RPMI7951 (cell line): ENCODE measurements around a stretch of chr1.

- RAMPAGE, long total RNA, result no peak
These were observed 38.1 kb downstream of the TRMT1L start for GRCh38 chr1:185118626-185119167.

DNA sequence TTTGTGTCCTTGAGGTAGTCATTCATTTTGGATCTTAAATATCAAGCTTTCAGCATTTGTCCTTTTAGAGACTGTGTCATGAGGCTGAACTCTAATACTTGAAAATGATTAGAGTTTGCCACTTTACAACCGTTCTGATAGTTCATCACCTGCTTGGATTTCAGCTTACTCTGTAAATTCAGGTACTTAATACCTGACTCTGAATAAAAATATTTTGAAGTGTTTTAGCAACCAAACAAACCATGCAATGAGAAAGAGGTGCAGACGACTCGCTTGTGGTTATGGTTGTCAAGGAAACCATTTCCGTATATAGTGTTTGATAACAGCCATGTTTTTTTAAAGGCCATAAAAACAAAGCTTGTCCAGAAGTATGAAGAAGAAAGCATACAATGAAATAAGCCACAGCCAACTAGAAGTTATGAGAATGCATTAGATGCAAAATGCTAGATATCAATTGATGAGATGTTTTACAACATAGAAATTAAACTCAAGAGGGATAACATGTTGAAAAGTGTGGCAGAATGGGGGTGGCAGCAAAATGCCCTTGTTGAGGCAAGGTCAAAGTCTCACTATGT lies 167.2 kb upstream of the HMCN1 start:
- RAMPAGE, long total RNA, result no peak

DNA sequence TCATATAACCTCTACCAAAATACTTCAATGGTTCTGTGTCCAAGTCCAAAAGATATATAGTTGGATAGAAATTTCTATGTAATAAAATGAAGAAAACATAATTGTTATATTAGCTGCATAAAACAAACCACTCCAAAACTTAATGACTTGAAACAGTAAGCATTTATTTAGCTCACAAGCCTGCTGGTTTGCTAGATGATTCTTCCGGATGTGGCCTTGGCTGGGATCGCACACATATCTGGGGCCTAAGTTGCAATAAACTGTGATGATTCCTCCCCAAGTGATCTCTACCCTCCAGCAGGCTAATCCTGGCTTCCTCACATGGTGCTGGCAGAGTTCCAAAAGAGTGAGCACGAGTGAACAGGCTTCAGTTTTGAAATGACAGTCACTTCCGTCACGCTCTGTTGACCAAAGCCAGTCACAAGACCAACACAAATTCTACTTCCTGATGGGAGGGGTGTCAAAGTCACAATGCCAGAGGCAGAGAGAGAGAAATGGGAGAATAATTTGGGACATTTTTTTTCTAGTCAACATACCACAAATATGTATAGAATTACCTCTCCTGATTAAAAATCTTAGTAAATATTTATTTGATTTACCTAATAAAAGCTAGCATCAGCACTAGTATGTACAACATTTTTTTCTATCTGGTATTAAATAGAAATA lies 213.8 kb upstream of the PRG4 start:
- RAMPAGE, long total RNA, result no peak

DNA sequence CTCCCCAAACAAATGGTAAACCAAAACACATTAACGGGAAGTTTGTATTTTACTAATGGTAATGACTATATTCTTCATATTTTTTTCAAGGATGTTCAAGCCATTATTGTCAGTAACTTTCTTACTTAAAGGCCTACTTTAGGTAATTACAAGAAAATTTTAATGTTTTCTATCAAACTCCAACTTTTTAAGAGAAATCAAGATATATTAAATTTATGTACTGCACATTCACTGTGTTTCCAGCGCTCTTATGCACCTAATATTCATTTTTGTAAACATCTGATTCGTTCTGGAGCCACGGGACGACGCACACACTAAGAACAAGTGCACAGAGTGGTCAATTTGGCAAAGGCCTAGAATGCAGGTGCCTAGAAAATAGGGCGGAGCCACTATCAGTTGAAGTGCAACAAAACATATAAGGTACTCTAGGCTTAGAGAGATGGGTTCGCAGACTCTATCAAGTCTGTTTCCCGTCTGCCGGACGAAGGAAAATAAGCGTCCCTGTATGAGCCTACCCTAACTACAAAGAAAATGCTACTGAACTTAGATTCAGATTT lies 834 bp downstream of the TPR start:
- RAMPAGE, long total RNA, result no peak

DNA sequence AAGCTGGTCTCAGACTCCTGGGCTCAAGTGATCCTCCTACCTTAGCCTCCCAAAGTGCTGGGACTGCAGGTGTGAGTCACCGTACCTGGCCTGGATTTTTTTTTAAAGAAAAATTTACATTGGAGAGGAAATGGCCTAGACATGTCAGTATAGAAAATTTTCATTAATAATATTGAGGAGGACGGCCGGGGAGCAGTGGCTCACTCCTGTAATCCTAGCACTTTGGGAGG lies 127.9 kb downstream of the PLA2G4A start:
- RAMPAGE, long total RNA, result no peak

DNA sequence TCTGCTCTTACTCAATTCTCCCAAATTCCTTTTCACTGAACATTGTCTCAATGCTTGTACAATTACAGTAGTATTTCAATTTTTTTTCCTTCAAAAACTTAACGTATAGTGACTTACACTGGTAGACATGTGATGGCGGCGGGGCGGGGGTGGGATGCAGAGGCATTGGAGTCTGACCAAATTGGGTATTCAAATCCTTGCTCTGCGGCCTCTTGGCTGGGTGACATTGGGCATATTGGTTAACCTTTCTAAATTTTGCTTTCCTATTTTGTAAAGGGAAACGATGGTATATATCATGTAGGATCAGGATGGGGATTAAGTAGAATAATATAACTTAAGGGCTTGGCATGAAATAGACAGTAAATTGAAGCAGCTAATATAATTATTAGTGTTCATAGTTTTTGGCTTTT lies 154.9 kb downstream of the PLA2G4A start:
- RAMPAGE, long total RNA, result no peak

DNA sequence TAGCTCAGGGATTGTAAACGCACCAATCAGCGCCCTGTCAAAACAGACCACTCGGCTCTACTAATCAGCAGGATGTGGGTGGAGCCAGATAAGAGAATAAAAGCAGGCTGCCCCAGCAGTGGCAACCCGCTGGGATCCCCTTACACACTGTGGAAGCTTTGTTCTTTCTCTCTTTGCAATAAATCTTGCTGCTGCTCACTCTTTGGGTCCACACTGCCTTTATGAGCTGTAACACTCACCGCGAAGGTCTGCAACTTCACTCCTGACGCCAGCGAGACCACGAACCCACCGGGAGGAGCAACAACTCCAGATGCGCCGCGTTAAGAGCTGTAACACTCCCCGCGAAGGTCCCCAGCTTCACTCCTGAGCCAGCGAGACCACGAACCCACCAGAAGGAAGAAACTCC lies 425.8 kb upstream of the RGS18 start:
- RAMPAGE, long total RNA, result no peak

GRCh38 chr1:192066374-192066791 lies 91.9 kb upstream of the RGS18 start:
- RAMPAGE, long total RNA, result no peak

GRCh38 chr1:192530162-192530767 lies 45.3 kb upstream of the RGS1 start:
- RAMPAGE, long total RNA, result no peak

DNA sequence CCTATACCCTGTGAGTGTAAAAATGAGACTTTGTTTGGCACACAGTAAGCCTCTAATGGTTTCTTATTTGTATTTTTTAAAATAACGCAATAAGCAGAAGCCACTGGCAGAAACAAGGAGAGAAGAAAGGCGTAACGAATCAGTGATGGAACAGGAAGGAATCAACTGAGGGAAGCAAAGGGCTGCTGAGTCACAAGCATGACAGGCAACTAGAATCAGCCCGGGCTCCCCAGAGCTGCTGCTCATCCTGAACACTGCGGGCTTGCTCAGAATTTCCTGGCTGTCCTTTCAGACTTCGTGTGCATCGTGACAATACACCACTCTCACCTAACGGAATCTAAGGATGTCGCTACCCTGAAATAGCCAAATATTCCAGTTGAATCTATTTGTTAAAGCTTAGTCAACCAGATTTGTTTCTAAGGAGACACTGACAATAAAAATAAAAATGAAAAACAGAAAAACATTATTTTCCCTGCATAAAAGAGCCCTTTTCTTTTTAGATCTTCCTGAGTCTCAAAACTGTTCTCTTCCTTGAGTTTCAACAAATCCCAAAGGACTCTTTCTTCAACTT lies 20.6 kb upstream of the RGS2 start:
- RAMPAGE, long total RNA, result no peak

DNA sequence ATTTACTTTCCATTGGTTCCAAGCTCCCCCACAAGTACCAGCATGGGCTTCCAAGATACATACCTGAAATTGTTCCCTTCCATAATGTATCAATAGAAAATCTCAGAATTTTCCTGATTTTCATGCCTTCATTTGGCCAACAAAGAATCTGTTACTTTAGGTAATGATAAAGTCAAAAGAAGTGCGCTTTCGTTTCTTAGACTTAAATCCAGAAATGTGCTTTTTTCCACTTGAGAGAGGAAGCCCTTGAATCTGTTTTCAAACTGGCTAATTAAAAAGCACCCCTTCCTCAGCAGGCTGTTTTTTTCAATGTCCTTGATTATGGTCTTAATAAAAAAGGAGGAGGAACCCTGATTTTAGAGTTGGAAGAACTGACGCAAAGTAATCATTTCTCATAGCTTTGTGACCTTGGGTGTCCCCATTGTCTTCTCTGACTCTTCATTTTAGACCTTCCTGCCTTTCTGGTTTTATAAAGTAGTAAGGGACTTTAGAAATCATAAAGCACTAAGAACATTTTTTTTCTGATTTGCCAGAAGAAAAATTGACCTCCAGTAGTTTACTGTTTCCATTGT lies 3.9 kb downstream of the RGS2 start:
- RAMPAGE, long total RNA, result no peak

DNA sequence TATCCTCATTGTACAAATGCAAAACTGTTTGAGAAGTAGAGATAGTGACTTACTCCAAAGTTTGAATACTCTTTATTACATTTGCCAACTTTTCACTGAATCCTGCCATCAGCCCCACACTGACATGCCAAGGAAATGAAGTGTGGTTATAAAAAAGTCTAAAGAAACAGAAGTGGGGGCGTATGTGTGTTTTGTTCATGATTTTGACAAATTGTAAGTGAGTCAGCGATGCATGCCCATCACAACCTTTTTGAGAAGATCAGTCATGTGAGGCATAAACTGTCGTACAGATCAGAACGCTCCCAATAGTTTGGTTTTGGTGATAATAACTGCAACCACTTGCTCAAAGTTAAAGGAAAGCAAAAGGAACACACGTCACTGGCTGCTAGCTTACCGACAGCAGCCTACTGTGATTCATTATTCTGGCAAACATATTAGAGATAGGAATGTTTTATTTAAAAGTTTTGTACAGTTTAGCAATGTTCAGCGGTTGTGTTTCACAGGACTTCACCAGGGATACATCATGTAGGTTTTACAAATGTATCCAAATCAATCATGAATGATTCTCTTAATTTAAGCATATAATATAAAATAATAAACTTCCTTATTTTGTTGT lies 95.7 kb downstream of the RGS2 start:
- RAMPAGE, long total RNA, result no peak

DNA sequence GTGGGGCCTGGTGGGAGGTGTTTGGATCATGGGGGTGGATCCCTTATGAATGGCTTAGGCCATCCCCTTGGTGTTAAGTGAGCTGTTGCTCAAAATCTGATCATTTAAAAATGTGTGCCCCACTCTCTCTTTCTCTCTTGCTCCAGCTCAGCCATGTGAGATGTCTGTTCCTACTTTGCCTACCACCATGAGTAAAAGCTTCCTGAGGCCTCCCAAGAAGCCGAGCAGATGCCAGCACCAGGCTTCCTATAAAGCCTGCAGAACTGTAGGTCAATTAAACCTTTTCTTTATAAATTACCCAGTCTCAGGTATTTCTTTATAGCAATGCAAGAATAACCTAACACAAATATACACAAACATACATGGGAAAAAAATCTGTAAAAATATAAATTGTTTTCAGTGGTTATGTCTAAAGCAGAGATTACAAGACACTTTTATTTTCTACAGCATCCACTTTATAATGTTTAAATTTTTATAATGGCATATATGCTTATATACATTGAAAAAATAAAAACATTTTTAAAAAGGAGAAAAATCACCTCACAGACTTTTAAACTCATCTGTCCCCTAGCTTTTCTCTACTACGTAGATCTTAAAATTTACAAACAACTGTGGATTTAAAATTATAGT lies 13.7 kb downstream of the UCHL5 start:
- RAMPAGE, long total RNA, result no peak

GRCh38 chr1:193113132-193113730 lies 8.0 kb upstream of the GLRX2 start:
- RAMPAGE, long total RNA, result no peak

DNA sequence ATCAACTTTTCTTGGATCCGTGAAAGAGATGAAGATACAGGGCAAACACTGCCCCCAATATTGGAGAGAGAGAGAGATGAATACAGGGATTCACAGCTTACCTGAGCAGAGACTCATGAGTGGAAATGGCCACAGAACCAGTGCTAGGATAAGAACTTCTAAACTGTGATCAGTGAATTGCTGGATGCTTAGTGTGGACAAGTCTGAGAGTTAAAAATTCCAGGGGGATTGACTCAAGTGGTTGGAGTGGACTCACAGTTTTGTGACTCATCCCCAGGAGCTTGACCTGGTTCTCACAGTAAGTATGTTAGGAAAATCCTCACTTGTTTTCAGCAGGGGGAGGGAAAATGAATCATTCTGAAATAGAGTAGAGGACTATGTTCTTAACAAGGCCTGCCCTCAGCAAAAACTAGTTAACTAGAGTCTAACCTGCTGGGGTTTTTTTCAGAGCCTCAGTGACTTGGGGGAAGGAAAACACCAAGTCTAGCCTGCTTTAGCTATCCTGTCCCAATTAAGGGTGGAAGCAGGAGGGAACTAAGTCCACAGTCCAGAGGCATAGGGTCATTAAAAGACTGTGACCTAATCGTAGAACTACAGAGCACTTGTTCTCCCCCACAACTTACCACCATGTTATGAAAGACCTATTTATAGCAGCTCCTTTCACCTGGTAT lies 6.2 kb upstream of the CDC73 start:
- RAMPAGE, long total RNA, result no peak

GRCh38 chr1:193458408-193459069 lies 272.1 kb upstream of the B3GALT2 start:
- RAMPAGE, long total RNA, result no peak

GRCh38 chr1:196445738-196446130 lies 162.5 kb downstream of the KCNT2 start:
- RAMPAGE, long total RNA, result no peak

- RAMPAGE, long total RNA, result no peak
These were observed 3.7 kb downstream of the CFH start for GRCh38 chr1:196655460-196655961.

GRCh38 chr1:196991817-196992301 lies 14.5 kb downstream of the CFHR5 start:
- RAMPAGE, long total RNA, result no peak

- RAMPAGE, long total RNA, result no peak
These were observed 38.1 kb downstream of the DENND1B start for GRCh38 chr1:197737032-197737644.